IMR-90 (cell line): ENCODE results near the genes CCDC13 and ANO10.

GRCh38 chr3:42530652-42531103, 28.2 kb downstream of the VIPR1 start:
- RRBS = no CpG with 5 or more reads among the region's 6 CpGs
CAGE:
- cytosol, long polyA plus RNA = no peak
- long polyA plus RNA = no peak
- nucleus, long polyA plus RNA = no peak

DNA sequence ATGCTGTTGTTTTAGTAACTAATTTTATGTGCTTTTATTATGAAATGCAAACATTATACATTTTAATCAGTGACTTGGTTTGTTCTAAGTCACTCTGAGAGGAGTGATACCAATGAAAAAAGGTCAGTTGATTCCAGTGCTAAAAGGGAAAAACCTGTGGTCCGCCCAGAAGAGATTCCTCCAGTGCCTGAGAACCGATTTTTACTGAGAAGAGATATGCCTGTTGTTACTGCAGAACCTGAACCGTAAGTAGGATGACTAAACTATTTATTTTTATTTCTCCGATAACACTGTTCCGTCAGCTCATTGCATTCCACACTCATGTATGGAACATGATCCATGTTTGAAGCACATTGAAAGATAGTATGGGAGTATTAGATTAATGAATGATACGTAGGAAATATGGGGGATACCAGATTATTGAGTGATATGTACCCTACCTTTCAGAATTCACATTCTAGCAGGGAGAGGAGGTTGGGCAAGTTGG, 20.0 kb upstream of the ZBTB47 start:
- RRBS = no CpG with 5 or more reads among the region's 6 CpGs
CAGE:
- cytosol, long polyA plus RNA = no peak
- long polyA plus RNA = no peak
- nucleus, long polyA plus RNA = no peak

DNA sequence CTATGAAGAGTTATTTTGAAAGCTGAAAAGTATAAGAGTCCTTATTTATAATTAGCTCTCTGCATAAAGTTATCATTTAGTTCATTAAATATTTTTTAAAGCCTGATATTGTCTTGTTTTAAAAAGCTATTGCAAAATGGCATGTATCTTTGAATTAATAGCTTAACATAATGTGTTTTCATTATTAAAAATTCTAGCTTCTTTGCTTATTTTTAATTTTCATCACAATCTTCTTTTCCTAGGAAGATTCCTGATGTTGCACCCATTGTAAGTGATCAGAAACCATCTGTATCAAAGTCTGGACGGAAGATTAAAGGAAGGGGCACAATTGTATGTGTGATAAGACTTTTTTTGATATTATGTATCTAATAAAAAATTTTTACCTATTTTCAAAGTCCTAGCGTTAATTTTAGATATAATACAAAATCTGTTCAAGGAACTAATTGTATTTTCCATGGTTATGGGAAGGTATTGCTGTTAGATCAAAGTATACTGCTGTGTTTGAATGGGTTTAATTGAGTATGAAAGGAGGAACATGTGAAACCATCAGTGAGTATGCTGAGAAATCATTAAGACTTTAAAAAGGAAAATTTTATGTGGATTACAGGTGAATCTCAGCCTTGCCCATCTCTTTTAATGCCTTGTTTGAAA, 19.0 kb upstream of the ZBTB47 start:
- RRBS = no CpG with 5 or more reads among the region's 2 CpGs
CAGE:
- cytosol, long polyA plus RNA = no peak
- long polyA plus RNA = no peak
- nucleus, long polyA plus RNA = no peak

- RRBS = no CpG with 5 or more reads among the region's 12 CpGs
CAGE:
- cytosol, long polyA plus RNA = no peak
- long polyA plus RNA = no peak
- nucleus, long polyA plus RNA = no peak
Observed at GRCh38 chr3:42636699-42637612, 16.5 kb upstream of the ZBTB47 start.

GRCh38 chr3:42654708-42655576, 1.4 kb downstream of the ZBTB47 start:
- RRBS = under 1% methylated on average over 12 of the region's 39 CpGs
CAGE:
- cytosol, long polyA plus RNA = no peak
- long polyA plus RNA = no peak
- nucleus, long polyA plus RNA = no peak

- RRBS = no CpG with 5 or more reads among the region's 37 CpGs
CAGE:
- cytosol, long polyA plus RNA = no peak
- long polyA plus RNA = no peak
- nucleus, long polyA plus RNA = no peak
Observed at GRCh38 chr3:42686184-42686558, 834 bp downstream of the KLHL40 start.

DNA sequence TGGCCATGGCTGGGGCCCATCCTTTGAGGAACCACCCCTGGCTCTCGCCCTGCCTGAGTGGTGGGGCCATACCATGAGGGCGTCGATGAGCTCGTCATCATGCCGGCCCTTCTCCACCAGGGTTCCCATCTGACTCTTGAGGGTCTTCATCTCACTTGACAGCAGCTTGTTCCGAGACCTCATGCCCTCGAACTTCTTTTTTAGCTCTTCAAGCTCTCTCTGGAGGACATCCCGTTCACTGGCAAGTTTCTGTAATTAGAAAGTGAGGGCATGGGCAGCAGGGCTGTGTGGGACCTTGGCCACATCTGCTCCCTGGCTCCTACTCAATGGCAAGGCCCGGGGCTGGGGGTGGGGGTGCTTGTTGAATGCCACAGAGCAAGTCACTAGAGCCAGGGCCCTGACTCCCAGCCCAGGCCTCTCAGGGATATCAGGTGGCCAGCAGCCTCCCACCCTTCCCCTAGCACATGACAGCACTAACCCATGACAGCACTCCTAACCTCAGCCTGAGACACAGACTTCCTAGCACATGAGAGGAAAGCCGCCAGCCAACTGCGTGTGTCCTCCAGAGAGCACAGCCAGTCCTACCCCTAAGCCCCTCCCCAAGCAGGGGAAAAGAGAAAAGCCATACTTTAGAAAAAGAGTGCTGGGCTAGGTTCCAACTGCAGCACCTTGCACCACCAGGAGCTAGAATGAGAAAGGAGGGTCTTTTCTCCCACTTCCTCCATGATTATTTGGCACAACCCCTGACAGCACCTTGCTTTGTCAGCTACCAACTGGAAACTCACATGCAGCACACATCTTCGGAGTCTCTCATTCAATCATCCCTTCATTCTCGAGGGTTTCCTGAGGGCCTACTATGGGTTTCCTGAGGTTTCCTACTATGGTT, 33.2 kb downstream of the CCDC13 start:
- RRBS = no CpG with 5 or more reads among the region's 13 CpGs
CAGE:
- cytosol, long polyA plus RNA = no peak
- long polyA plus RNA = no peak
- nucleus, long polyA plus RNA = no peak

DNA sequence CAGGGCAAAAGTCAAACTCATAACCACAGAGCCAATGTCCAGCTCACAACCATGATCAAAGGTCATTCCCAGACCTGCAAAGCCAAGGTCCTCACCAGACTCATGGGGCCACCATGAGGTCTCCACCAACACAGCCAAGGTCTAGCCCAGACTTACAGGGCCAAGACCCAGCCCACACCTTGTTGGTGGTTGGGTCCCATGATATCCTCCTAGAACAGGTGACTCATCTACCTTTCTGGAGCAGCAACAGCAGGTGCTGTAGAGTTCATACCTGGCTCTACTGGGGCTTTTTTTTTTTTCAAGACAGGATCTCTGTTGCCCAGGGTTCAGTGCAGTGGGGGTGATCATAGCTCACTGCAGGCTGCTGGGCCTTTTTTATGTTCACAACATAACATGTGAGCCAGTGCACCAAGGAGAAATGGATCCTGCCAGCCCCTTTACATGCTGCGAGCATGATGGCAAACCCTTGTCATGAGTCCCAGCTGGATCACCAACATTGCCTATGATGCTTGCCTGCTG, 16.7 kb downstream of the CCDC13 start:
- RRBS = no CpG with 5 or more reads among the region's 1 CpG
CAGE:
- cytosol, long polyA plus RNA = no peak
- long polyA plus RNA = no peak
- nucleus, long polyA plus RNA = no peak

GRCh38 chr3:42772392-42773464, at the start of gene CCDC13:
Gene CCDC13, minus strand, starts transcription at chr3:42773253.
- RRBS = 2% methylated on average over 16 of the region's 70 CpGs
CAGE:
- cytosol, long polyA plus RNA = no peak
- long polyA plus RNA = no peak
- nucleus, long polyA plus RNA = no peak

GRCh38 chr3:42829392-42830164, 20.3 kb downstream of the ACKR2 start:
- RRBS = no CpG with 5 or more reads among the region's 6 CpGs
CAGE:
- cytosol, long polyA plus RNA = no peak
- long polyA plus RNA = no peak
- nucleus, long polyA plus RNA = no peak

- RRBS = no CpG with 5 or more reads among the region's 6 CpGs
CAGE:
- cytosol, long polyA plus RNA = no peak
- long polyA plus RNA = no peak
- nucleus, long polyA plus RNA = no peak
Observed at GRCh38 chr3:42907107-42907530, 1.2 kb downstream of the ZNF662 start.

GRCh38 chr3:43214463-43214971, 71.8 kb upstream of the SNRK start:
- RRBS = no CpG with 5 or more reads among the region's 6 CpGs
CAGE:
- cytosol, long polyA plus RNA = no peak
- long polyA plus RNA = no peak
- nucleus, long polyA plus RNA = no peak

GRCh38 chr3:43246876-43247473, 39.4 kb upstream of the SNRK start:
- RRBS = no CpG with 5 or more reads among the region's 3 CpGs
CAGE:
- cytosol, long polyA plus RNA = no peak
- long polyA plus RNA = no peak
- nucleus, long polyA plus RNA = no peak

DNA sequence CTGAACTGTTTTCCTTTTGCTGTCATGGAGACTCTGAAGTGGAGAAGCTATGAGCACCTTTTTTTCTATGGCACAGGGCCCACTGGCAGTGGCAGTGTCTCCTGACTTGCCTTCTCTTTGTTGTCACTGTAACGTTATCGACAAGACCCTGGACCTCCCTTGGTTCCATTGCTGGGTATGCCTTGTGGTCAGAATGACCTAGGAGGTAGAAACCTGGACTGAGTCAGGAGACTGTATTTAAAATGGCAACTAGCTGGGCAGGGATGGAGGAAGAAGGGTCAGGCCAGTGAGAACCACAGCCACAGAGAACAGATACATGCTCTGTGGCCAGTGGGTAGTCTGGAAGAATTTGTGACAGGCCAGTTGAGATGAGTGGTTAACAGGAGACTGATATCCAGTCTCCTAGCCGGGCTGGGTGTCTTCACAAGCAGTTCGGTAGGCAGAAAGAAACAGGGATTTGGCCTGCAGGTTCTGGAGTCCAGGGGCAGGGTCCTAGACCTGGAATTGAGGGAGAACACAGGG, 58.9 kb downstream of the SNRK start:
- RRBS = no CpG with 5 or more reads among the region's 4 CpGs
CAGE:
- cytosol, long polyA plus RNA = no peak
- long polyA plus RNA = no peak
- nucleus, long polyA plus RNA = no peak

DNA sequence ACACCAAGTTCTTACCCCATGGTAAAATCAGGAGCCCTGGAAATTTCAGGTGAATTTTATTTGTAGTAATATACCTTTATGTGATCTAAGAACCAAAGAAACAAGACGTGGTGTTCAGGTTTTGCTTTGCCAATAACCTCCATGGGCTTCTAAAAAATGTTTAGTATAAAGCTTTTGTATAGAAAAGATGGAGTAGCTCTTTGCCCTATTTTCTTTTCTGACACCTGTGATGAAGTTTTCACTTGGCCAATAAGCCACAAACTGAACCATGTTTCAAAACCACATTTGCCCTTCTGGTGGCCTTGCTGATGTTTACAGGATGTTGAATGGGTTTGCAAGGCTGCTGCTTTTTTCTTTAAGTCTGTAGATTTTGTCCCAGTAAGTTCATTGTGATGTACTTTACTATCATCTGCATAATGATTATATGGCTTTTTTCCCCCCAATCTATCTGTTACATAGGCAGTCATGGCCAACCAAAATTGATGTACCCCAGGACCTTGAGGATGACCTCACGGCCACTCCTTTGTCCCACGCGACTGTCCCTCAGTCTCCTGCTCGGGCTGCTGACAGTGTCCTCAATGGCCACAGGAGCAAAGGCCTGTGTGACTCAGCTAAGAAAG, 60.6 kb downstream of the SNRK start:
- RRBS = no CpG with 5 or more reads among the region's 5 CpGs
CAGE:
- cytosol, long polyA plus RNA = no peak
- long polyA plus RNA = no peak
- nucleus, long polyA plus RNA = no peak

DNA sequence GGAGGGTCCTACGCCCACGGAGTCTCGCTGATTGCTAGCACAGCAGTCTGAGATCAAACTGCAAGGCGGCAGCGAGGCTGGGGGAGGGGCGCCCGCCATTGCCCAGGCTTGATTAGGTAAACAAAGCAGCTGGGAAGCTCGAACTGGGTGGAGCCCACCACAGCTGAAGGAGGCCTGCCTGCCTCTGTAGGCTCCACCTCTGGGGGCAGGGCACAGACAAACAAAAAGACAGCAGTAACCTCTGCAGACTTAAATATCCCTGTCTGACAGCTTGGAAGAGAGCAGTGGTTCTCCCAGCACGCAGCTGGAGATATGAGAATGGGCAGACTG, 55.7 kb downstream of the ANO10 start:
- RRBS = no CpG with 5 or more reads among the region's 9 CpGs
CAGE:
- cytosol, long polyA plus RNA = no peak
- long polyA plus RNA = no peak
- nucleus, long polyA plus RNA = no peak

DNA sequence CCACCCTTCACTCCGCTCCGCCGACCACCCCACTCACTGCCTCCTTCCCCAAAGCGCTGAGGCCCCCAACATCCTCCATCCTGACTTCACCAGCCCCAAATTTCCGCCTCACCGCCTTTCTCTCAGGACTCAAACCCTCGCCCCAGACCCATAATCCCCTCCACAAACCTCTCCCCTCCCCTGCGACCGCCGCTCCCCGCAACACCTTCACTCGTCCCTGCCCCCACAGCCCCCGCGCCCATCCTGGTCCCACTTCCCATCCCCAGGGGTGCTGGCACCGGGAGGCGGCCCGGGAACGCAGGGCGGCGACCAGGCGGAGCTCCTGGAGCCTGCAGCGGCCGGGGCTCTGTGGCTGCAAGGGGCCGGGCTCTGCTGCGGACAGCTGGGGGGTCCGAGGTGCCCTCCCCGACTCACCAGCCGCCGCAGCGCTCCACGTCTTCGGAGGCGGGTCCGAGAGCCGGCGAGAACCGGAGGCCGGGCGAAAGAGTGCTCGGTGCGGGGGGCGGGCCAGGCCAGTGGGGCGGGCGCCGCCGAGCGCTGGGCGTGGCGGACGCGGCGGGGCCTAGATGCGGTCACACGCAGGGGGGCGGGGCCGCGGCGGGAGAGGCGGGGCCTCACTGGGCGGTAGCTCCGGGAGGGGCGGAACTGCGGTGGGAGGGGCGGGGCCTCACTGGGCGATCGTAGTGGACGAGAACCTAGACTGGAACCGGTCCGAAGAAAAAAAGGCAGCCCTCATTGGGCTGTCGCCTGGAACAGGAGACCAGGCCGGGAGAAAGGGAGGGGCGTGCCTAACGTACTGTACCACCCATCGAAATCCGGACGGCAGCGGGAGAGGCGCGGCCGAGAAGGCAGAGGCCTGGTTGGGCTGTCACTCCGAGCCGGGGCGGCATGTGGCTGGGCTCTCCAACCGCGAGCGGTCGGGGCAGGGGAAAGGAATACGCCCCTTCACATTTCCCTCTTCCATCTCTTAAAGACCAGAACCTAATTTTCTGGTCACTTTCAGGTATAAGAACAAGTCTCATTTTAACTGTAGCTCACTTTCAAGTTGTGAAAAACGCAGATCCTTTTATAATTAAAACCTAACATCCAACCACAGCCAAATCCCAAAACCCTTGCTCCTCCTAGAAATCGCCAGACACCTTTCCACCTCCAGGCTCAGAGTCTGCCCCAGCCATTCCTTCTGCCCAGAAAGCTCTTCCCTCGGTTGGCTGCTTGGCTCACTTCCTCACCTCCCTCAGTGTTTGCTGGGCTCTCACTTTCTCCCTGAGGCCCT, at the start of gene ANO10:
ANO10 (minus strand) TSS at position 517 of the 1,273 bp plus-strand sequence.
- RRBS = 1% methylated on average over 35 of the region's 91 CpGs
CAGE:
- cytosol, long polyA plus RNA = start-site peak on the minus strand centred at position 450 of the sequence, 104 bp wide, 219 and 447 reads in 2 replicates
- long polyA plus RNA = start-site peak on the minus strand centred at position 476 of the sequence, 94 bp wide, 258 and 430 reads in 2 replicates
- nucleus, long polyA plus RNA = start-site peak on the minus strand centred at position 456 of the sequence, 49 bp wide, 132 and 111 reads in 2 replicates

DNA sequence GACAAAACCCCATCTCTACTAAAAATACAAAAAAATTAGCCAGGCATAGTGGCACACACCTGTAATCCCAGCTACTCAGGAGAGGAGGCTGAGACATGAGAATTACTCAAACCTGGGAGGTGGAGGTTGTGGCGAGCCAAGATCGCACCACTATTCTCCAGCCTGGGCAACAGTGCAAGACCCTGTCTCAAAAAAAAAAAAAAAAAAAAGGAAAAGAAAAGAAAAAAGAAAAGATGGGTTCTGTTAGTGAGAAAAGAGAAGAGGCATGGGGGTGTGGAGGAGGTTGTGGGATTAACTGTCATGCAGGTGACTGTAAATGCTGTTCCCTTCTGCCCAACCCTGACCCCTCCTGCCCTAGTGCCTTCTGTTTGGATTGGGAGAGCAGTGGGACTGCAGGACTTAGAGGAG, 22.4 kb downstream of the ABHD5 start:
- RRBS = no CpG with 5 or more reads among the region's 2 CpGs
CAGE:
- cytosol, long polyA plus RNA = no peak
- long polyA plus RNA = no peak
- nucleus, long polyA plus RNA = no peak

DNA sequence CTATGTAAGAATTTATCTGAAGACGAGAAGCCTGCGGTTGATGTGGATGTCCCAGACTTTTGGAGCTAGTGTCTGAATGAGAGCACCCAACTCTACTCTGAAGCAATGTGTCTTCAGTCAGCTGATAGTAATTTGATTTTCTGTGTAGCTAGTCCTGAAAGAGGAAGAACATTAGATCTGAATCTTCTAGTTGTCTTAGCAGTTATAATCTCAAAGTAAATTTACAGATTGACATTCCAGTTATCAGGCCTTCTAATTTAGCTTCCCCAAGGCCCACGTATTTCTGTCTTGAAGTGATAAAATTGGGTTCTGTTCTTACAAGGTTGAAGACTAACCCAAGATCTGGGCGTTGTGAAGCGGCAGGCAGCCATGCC, 1.5 kb downstream of the TCAIM start:
- RRBS = no CpG with 5 or more reads among the region's 5 CpGs
CAGE:
- cytosol, long polyA plus RNA = no peak
- long polyA plus RNA = no peak
- nucleus, long polyA plus RNA = no peak

GRCh38 chr3:44349222-44349783, 10.7 kb downstream of the TCAIM start:
- RRBS = no CpG with 5 or more reads among the region's 11 CpGs
CAGE:
- cytosol, long polyA plus RNA = no peak
- long polyA plus RNA = no peak
- nucleus, long polyA plus RNA = no peak